WTC11 (cell line): ENCODE measurements around a stretch of chr16.

DNA sequence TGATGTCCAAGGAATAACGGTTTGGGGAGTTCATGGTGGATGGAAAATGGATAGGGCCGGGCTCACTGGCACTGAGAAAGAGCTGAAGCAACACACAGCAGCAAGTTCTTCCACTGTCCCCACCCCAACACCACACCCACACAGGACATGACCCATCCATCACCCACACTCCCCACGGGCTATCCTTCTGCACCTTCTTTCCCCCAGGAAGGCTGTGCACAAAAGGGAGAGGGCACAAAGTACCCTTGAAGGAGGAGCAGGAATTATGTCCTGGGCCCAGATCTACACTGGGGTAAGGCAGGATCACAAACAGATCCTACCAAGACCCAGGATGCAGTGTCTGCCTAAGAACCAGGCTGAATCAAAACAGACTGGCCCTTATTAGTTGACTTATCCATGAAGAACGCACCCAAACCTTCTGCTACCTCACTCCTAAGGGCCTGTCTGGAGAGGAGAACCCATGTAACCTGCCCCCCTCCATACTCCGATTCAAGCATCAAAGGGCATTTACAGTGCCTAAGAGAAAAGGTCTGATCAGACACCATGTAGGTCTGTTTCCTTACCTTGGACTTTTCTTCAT is 22.2 kb downstream of the GGA2 start:
- PRO-cap = no peak

- PRO-cap = no peak
Observed at GRCh38 chr16:23497129-23497956, 13.0 kb downstream of the GGA2 start.

- PRO-cap = no peak
Observed at GRCh38 chr16:23505972-23507380, 3.8 kb downstream of the GGA2 start.

DNA sequence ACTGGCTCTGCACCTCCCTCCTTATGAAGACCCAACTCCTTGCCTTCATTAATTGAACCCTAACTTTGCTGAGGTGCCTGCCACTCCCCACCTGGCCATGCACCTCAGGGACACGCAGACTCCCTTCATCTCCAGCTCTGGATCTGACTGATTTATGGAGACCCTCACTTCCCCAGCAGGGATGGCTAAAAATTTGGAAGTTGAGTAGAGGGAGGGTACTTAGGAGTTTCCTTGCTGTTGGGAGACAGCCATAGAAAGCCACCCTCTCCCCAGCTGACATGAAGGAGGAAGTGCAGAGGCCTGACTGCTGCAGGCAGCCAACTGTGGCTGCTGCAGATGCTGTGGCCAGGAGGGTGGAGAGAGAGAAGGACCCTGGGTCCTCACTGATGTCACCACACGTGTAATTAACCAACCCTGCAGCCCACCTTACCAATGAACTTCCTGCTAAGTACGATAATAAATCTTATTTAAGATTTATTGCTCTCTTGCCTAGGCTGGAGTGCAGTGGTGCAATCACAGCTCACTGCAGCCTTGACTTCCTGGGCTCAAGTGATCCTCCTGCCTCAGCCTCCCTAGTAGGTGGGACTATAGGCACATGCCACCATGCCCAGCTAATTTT is 6.4 kb upstream of the GGA2 start:
- PRO-cap = no peak

DNA sequence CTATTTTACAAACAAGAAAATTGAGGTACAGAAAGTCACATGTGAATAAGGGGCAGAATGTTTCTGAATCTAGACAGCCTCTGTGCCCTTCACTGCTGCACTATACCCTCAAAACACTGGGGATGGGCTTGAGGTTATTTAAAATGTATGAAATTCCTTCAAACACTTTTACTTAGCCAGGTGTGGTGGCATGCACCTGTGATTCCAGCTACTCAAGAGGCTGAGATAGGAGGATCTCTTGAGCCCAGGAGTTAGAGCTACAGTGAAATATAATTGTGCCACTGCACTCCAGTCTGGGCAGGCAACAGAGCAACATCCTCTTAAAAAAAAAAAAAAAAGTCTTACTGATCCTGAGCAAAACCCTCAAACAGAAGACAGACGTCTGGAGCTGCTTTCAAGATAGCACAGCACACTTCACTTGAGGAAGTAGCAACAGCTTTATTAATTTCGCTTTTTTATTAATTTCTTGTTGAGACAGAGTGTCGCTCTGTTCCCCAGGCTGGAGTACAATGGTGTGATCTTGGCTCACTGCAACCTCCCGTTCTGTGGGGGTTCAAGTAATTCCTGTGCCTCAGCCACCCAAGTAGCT is 10.1 kb upstream of the GGA2 start:
- PRO-cap = no peak

GRCh38 chr16:23527850-23528518 is 17.7 kb upstream of the GGA2 start:
- PRO-cap = no peak

- PRO-cap = bidirectional peak, plus-strand start at chr16:23557943, minus-strand start at chr16:23557996
Observed at GRCh38 chr16:23557912-23558373, 416 bp downstream of the UBFD1 start.

DNA sequence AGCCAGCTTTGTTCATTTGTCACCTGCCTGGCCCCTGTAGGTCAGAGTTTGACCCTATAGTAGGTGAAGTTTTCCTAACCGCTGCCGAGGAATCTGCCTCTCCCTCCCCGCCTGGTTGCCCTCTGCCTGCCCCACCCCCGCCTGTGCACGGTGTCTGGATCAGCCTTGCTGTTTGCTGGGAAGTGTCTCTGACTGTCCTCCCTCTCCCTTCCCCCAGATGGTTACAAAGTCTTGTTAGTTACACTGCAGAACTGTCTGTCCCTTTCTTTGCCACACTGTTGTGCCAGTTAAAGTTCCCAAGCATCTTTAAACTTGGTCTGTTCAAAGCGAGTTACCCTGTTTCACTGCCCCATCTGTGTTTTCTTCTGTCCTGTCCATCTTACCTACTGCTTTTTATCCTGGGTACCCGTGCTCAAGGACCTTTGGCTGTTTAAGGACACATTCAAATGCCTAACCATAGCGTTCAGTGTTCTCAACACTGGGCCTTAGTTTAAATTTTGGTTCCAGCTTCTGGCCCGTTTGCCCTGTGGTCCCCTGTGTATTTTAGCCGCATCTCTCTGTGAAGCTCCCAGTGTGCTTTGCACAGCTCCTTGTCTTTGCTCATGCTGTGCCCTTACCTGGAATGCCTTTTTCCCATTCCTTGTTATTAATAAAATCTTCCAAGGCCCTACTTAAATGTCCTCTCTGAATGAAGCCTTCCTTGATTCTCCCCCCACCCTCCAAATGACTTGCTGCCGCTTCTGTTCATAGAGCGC is 5.9 kb downstream of the UBFD1 start:
- PRO-cap = no peak

GRCh38 chr16:23594261-23594512 is 1.9 kb downstream of the NDUFAB1 start:
- PRO-cap = no peak

DNA sequence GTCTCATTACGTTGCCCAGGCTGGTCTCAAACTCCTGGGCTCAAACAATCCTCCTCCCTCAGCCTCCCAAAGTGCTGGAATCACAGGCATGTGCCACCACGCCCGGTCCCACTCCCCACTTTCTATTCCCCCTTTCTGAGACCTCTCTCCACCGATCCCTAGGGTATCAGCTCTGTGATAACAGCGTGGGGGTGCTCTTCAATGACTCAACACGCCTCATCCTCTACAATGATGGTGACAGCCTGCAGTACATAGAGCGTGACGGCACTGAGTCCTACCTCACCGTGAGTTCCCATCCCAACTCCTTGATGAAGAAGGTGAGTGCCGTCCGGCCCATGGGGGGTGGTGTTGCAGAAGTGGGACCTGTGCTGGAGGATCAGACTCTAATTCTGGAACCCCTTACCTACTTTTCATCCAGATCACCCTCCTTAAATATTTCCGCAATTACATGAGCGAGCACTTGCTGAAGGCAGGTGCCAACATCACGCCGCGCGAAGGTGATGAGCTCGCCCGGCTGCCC is 10.4 kb downstream of the PLK1 start:
- PRO-cap = no peak

GRCh38 chr16:23694644-23695535 is 16.2 kb downstream of the PLK1 start:
- PRO-cap = bidirectional peak, plus-strand start at chr16:23695220, minus-strand start at chr16:23694851

GRCh38 chr16:23826275-23827016 is 9.3 kb upstream of the PRKCB start:
- PRO-cap = no peak

DNA sequence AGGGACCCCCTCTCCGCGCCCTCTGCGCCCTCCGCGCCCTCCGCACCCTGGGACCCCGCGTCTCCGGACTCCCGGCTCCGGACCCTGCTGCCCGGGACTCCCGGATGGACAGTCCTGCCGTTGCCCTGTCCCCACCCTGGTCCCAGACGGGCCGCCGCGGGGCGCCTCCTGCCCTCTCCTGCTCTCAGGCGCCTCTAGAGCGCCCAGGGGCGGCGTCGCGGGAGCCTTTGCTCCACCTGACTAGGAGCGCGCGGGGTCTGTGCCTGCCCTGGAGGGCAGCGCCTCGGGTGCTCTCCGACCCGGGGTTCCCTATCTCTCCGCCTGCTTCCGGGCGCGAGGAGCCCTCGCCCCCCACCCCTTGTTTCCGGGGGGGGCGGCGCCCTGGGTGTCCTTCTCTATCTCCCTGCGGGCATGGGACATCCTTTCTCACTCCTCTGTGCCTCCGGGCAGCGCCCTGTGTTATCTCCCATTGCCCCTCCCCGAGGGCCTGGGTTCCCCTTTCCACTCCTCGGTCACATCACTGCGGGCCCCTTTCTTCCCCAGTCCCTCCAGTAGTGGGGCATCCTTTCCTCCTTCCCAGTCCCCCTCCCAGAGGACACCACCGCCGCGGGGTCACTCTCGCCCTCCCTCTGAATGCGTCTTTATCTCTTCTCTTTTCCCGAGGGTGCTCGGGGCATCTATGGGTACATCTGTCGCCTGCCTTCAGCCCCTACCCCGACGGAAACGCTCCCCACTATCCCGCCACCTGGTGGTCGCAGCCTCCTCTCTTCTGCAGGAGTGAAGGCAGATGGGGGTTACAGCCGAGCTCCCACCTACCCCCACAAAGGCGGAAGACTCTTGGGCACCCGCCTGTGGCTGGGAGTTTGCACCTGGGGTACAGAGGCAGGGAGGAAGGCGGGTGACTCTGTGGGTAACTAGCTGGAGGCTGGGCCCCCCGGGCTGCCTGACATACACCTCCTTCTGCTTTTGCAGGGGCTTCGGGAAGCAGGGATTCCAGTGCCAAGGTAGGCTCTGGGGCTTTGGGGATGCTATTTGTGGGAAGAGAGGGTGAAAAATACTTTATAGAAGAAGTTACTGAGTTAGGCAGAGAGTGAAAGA is 969 bp downstream of the PRKCB start:
- PRO-cap = no peak

GRCh38 chr16:24094044-24094967 is 161.8 kb upstream of the CACNG3 start:
- PRO-cap = no peak

DNA sequence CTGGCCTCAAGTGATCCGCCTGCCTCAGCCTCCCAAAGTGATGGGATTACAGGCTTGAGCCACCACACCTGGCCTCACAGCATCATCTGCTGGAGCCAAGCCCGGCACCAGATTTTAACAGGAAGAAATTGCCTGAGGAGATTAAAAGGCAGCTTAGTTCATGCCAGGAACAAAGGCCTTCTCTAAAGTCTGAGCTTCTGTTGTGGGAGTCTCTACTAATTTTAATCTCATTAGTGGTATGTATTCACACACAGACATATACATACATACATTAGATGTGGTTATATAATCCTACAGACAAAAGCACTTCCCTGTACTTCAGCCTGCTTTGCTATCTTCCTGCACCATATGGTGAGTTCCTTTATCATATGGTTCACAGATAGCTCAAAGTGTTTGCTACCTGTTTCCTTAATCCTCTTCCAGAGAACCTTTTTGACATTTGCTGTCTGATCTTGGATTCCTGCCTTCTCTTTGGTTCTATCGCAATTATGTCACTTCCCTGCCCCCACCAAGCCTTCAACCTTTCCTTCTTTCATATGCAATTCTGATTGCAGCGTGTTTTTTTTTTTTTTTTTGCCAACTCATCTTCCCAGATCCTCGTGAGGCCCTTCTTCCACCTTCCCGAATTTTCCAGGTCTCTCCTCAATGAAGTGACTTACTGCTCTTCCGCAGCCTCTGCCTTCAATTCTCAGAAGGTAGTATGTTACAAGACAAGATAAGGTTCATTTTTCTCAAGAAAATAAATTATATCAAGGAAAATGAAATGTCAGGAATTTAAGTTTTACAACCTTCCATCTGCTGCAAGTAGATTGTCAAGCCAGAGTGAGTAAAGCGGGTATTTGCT is 120.4 kb upstream of the CACNG3 start:
- PRO-cap = no peak

DNA sequence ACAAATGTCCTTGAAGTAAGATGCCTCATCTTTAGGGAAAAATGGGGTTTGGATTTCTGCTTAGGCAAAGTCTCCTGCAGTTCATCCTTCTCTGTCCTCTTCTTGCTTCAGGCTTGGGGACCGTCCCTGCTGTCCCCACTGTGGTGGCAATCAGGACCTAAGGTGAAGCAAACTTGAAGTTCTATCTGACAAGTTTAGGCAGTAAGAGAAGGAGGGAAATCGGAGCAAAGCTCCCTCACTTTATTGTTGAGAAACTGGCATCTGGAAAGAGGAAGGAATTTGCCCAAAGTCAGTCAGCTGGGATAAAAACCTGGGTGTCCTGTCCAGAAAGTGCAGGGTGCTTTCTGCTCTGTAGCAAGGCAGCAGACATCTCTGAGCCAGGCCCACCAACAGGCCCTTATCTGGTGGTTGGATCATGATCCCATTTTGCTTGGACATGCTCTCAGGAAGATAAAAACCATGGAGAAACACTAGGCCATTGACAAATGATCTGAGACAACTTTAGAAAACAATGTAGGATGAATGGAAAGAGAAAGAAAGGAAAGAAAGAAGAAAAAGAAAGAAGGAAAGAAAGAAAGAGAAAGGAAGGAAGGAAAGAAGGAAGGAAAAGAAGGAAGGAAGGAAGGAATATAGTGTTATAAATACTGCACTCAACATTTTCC is 39.4 kb upstream of the CACNG3 start:
- PRO-cap = no peak

DNA sequence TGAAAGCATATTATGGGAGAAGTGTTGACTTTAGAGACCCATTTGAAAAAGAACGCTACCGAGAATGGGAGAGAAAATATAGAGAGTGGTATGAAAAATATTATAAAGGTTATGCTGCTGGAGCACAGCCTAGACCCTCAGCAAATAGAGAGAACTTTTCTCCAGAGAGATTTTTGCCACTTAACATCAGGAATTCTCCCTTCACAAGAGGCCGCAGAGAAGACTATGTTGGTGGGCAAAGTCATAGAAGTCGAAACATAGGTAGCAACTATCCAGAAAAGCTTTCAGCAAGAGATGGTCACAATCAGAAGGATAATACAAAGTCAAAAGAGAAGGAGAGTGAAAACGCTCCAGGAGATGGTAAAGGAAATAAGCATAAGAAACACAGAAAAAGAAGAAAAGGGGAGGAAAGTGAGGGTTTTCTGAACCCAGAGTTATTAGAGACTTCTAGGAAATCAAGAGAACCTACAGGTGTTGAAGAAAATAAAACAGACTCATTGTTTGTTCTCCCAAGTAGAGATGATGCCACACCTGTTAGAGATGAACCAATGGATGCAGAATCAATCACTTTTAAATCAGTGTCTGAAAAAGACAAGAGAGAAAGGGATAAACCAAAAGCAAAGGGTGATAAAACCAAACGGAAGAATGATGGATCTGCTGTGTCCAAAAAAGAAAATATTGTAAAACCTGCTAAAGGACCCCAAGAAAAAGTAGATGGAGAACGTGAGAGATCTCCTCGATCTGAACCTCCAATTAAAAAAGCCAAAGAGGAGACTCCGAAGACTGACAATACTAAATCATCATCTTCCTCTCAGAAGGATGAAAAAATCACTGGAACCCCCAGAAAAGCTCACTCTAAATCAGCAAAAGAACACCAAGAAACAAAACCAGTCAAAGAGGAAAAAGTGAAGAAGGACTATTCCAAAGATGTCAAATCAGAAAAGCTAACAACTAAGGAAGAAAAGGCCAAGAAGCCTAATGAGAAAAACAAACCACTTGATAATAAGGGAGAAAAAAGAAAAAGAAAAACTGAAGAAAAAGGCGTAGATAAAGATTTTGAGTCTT is 30.1 kb downstream of the RBBP6 start:
- PRO-cap = no peak

DNA sequence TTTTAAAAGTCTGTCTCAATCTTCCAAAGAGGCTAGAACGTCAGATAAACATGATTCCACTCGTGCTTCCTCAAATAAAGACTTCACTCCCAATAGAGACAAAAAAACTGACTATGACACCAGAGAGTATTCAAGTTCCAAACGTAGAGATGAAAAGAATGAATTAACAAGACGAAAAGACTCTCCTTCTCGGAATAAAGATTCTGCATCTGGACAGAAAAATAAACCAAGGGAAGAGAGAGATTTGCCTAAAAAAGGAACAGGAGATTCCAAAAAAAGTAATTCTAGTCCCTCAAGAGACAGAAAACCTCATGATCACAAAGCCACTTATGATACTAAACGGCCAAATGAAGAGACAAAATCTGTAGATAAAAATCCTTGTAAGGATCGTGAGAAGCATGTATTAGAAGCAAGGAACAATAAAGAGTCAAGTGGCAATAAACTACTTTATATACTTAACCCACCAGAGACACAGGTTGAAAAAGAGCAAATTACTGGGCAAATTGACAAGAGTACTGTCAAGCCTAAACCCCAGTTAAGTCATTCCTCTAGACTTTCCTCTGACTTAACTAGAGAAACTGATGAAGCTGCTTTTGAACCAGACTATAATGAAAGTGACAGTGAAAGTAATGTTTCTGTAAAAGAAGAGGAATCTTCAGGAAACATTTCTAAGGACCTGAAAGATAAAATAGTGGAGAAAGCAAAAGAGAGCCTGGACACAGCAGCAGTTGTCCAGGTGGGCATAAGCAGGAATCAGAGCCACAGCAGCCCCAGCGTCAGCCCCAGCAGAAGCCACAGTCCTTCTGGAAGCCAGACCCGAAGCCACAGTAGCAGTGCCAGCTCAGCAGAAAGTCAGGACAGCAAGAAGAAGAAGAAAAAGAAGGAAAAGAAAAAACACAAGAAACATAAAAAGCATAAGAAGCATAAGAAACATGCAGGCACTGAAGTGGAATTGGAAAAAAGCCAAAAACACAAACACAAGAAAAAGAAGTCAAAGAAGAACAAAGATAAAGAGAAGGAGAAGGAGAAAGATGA is 32.3 kb downstream of the RBBP6 start:
- PRO-cap = no peak

DNA sequence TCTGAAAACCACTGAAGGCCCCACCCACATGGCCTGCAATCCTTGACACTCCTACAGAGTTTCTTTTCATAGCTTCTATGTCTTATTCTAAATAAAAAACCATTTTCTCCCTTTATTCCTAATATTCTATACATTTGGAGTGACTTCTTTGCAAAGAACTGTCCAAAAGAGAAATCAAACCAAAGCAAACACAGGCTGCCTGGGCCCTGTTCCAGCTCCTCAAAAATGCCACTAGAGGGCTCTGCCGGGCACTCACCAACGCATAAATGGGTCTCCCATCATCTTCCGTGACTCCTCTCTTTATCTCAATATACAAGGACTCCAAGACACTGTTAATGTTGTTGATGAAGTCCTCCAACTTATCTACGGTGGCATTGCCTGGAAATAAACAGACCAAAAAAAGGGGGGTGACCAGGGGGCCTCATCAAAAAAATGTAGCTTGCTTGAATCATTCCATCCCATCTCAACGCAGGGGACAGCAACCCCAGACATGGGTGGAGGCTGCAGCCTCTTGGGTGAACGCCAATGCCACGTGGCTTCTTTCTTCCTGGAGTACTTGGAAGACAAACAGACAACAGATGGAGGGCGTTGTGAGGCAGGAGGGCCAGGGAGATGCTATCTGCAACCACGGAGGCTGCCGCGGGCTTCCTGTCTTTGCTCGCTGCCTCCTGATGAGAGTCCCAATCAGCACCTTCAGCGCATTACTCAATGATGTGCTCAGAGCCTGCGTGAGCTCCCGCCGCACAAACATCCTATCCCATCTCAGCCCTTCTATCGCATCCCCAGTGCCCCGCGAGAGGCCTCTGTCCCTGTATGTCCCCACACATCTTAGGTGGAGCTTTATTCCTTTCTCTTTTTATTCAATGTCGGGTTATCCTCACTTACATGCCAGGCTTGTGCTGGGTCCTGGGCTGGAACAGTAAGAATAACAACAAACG is 31.9 kb downstream of the KDM8 start:
- PRO-cap = no peak

DNA sequence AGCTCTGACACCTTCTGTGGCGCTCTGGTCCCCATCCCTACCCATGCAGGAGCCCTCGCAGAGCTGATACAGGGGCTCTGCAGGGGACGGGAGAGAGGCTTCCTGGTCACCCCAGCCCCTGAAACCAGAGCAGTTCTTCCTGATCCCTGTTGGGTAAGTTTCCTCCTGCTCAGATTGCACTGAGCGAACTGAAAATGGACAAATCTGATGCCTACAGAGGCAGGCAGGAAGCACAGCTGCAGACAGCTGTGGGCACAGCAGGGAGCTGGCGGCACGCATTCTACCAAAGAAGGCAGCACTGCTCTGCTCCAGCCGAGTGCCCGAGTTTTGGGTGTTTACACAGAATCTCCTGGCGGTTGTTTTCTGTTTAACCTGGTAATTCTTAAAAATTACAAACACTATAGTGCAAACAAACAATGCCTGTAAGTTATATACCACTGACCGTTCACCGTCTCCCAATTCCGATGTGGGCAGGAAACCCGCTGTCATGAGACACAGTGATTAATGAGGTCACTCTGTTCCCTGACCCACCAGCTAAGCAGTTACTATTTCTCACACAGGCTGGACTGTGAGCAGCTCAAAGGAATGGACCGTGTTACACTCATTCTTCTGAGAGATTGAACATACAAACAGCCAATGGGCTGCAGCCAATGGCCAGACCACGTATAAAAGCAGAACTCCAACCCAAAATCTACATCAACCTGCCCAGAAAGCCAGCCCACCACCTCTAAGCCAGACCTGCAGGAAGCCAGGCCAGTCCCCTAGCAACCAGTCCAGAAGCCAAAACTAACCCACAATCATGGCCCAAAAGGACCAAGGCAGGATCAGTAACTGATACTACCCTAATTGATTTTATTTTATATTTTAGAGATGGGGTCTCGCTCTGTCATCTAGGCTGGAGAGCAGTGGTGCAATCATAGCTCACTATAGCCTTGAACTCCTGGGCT is 25.5 kb downstream of the NSMCE1 start:
- PRO-cap = no peak